Measurements from ENCODE around the genes TRIP10, SH2D3A and TEX45.

- PRO-cap, result no peak
These were observed 38.1 kb downstream of the MLLT1 start for GRCh38 chr19:6241571-6242209.

DNA sequence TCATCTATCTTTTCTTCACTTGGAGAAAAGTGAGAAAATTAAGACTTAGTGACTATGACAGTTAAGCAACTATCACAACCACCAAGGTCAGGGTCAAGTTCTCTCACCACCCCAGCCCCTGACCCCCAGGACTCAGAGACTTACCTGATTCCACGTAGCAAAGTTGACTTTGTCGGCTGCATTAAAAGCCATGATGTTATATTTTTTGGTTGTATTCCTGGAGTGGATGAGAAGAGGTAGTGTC lies 1.3 kb downstream of the GTF2F1 start:
- PRO-cap, result no peak

GRCh38 chr19:6418197-6418902 lies 6.3 kb downstream of the KHSRP start:
- PRO-cap, result no peak

DNA sequence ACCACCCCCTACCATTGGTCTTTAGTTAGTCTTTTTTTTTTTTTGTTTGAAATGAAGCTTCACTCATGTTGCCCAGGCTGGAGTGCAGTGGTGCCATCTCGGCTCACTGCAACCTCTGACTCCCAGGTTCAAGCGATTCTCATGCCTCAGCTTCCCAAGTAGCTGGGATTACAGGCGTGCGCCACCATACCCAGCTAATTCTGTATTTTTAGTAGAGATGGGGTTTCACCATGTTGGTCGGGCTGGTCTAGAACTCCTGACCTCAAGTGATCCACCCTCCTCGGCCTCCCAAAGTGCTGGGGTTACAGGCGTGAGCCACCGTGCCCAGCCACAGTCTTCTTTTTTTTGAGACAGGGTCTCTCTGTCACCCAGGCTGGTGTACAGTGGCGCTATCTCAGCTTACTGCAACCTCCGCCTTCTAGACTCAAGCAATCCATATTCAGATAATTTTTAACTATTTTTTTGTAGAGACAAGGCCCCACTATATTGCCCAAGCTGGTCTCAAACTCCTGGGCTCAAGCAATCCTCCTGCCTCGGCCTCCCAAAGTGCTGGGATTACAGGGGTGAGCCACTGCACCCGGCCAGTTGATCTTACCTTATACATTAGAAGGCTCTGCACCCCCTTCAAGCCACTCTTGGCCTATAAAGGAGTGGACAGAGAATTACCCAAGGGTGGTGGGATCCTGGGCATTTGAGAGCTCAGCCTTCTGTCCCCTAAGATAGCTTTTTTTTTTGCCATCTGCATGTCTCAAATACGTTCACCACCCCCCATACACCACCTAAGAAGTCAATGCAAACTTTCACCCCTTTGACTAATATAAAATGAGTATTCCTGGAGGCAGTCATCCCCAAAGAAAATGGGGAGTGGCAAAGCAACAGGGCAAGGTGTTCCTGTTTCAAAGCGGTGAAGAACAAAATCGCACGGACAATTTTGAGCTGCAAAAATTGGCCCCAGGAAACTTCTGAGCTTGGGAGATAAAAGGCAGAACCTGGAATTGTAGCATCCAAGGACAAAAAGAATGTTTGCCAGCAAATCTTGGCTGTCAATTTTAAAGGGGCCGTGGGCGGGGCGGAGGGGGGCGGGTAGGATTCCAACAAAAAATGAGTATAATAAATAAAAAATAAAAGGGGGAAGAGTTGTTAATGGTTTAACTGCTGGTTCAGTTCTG lies 5.3 kb downstream of the CRB3 start:
- PRO-cap, result no peak

DNA sequence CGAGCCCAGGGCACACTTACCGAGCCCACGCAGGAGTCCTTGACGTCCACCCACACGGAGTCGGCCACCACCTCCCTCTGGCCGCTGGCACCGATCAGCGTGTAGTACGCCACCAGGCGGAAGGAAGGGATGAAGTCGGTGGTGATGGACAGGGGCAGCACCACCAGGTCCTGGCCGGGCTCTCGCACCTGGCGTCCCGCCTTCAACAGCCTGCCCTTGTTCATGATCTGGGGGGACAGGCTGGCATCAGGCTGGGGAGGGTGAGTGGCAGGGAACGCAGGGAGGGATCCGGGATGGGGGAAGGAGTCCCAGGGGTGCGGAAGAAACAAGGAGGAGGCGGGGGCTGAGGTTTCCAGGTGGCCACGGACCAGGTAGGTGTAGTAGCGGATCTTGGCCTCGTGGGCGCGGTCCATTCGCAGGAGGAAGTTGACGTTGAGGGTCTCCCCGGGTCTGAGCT lies 9.8 kb downstream of the C3 start:
- PRO-cap, result no peak

DNA sequence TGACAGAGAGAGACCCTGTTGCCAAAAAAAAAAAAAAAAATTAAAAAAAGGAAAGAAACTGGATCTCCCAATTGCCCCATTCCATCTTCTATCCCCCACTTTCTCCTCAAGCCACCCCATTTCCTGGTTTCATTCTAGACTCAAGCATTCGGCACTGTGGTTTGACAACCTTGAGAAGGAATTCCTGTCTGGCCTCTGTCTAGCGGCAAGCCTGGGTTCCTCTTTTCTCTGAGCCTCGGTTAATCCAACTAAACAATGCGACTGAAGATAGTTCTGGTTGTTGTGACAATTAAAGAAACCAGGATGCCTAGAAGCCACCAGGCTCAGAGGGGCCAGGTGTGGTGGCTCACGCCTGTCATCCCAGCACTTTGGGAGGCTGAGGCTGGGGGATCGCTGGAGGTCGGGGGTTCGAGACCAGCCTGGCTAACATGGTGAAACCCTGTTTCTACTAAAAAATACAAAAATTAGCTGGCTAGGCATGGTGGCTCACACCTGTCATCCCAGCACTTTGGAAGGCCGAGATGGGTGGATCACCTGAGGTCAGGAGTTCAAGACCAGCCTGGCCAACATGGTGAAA lies 3.4 kb upstream of the C3 start:
- PRO-cap, result no peak

GRCh38 chr19:6739394-6739881 lies at the start of gene TRIP10:
Gene TRIP10 (plus strand): TSS chr19:6739680.
- PRO-cap, result bidirectional peak, plus-strand start at chr19:6739699, minus-strand start at chr19:6739507

- PRO-cap, result no peak
These were observed 4.6 kb downstream of the TRIP10 start for GRCh38 chr19:6743760-6744813.

DNA sequence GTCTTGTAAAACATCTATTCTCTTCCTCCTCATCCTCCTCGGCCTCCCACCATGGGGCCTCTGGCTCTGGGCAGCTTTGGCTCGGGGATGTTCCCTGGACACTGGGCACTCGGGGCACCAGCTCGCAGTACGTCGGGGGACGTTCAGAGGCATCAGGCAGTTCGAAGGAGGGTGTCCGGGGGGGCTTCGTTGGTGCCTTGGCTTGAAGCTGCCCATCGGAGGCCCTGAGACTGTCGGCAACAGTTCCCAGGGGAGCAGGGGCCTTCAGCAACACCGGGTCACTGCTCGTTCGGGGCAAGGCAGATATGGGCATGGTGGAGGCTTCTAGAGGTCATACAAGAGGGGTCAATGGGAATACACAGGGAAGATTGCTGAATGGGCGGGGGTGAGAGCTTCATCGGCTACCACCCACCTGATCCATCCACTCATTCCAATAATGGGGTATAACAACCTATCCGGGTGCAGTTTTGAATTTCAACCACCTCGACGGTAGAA lies 12.2 kb downstream of the SH2D3A start:
- PRO-cap, result no peak

GRCh38 chr19:6767327-6768322 lies at the start of gene SH2D3A:
Gene SH2D3A (minus strand): TSS chr19:6767435.
- PRO-cap, result unidirectional peak, minus-strand start at chr19:6767462

GRCh38 chr19:6802306-6802991 lies 29.9 kb downstream of the VAV1 start:
- PRO-cap, result no peak

DNA sequence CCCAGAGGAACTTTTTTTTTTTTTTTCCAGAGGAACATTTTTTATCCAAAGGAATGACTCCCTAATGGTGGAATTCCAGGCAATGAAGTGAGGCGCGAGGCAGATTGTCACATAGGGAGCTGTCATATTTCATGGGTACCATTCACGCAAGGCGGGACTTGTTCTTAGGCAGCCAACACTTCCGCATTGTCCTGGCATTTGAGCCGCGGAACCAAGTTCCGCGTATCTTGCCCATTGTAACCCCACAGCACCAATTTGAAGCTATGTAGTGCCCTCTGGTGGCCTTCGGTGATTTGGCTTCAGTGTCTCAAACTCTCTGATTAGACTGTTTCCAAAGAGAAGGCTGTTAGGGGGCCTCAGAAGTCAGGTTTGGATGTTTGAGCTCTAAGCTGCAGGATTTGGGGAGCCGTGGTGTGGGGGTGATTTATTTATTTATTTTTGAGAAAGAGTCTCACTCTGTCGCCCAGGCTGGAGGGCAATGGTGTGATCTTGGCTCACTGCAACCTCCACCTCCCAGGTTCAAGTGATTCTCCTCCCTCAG lies 23.8 kb upstream of the ADGRE1 start:
- PRO-cap, result no peak

DNA sequence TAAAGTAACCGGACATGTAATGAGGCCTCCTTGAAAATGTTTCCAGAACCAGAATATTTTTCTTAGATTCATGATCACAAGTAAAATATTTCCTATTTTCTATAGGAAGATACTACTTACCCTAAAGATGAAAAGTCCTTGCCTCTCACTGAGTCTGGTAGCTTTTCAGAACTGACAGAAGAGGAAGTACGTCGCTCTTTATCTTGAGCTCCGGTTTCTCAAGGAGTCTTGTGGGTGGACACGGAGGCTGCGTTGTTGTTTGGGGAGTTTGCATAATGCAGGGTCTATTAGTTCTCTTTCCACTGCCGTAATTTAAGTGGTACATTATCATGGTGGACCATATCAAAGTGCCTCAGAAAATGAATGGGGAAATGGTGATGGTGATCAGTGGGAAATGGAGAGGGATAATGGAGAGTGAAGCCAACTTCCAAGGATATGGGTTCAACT lies 23.5 kb downstream of the MBD3L2B start:
- PRO-cap, result unidirectional peak, minus-strand start at position 173 of the sequence

- PRO-cap, result no peak
These were observed 53.3 kb downstream of the ZNF557 start for GRCh38 chr19:7122721-7123205.

- PRO-cap, result no peak
These were observed 35.1 kb downstream of the INSR start for GRCh38 chr19:7258894-7259725.

GRCh38 chr19:7267128-7267916 lies 26.9 kb downstream of the INSR start:
- PRO-cap, result no peak

GRCh38 chr19:7267917-7268580 lies 26.2 kb downstream of the INSR start:
- PRO-cap, result no peak

DNA sequence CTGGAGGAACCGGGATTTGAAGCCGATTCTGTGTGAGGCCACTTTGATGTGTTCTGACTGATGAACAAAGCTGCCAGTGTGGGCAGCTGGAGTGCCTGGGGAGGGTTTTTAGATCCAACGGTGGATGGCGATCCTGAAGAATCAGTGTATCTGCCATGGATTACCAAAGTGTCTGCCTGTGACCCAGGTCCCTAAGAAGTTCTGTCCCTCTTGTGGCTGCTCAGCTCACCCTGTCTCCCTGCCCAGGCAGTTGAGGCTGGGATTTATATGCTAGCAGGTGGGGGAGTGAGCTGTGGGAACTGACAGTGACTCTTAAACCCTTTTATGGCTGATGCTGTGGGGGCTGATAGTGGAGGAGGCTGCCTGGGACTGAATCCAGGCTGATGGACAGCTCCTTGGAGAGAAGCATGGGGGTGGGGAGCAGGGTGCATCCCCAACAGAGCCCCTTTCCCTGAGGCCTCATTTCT lies 8.4 kb downstream of the ARHGEF18 start:
- PRO-cap, result no peak

DNA sequence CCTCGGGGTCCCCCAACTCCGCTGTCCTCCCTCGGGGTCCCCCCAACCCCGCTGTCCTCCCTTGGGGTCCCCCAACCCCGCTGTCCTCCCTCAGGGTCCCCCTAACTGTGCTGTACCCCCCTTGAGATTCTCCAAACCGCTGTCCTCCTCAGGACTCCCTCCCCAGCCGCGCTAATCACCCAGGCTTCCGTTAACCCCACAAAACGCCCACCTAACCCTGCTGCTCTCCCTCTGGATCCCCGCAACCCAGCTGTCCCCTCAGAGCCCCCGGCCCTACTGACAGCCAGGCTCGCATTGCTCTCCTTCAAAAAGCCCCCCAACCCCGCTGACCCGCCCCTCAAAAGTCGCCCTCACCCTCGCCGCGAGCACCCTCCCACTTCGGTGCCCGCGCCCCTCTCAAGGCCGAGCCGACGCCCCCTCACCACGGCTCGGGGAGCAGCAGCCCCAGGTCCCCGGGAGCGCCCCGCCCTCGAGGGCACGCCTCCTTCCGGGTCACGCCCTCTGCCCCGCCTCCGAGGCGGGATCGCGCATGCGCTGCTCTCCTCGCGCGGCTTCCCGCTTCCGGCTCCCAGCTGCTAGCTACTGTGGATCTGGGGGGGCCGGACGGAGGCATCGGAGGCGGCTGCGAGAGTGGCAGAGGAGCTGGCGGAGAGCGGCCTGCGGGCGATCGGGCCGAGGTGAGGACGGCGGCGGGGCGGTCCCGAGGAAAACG lies 46.0 kb downstream of the ARHGEF18 start:
- PRO-cap, result bidirectional peak, plus-strand start at position 582 of the sequence, minus-strand start at position 450 of the sequence

GRCh38 chr19:7497352-7497719 lies at the start of gene TEX45:
Gene TEX45 (plus strand): TSS chr19:7497548.
- PRO-cap, result no peak